ENCODE results near the genes AGRN, C1orf159 and CCNL2.

DNA sequence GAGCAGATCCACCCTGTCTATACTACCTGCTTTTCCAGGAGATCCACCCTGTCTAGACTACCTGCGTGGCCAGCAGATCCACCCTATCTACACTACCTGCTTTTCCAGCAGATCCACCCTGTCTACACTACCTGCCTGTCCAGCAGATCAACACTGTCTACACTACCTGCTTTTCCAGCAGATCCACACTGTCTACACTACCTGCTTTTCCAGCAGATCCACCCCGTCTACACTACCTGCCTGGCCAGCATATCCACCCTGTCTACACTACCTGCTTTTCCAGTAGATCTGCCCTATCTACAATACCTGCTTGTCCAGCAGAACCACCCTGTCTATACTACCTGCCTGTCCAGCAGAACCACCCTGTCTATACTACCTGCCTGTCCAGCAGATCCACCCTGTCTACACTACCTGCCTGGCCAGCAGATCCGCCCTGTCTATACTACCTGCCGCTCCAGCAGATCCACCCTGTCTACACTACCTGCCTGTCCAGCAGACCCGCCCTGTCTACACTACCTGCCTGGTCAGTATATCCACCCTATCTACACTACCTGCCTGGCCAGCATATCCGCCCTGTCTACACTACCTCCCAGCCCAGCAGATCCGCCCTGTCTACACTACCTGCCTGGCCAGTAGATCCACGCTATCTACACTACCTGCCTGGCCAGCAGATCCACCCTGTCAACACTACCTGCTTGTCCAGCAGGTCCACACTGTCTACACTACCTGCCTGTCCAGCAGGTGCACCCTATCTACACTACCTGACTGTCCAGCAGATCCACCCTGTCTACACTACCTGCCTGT lies 103.6 kb upstream of the SAMD11 start:
- PRO-cap: no peak

DNA sequence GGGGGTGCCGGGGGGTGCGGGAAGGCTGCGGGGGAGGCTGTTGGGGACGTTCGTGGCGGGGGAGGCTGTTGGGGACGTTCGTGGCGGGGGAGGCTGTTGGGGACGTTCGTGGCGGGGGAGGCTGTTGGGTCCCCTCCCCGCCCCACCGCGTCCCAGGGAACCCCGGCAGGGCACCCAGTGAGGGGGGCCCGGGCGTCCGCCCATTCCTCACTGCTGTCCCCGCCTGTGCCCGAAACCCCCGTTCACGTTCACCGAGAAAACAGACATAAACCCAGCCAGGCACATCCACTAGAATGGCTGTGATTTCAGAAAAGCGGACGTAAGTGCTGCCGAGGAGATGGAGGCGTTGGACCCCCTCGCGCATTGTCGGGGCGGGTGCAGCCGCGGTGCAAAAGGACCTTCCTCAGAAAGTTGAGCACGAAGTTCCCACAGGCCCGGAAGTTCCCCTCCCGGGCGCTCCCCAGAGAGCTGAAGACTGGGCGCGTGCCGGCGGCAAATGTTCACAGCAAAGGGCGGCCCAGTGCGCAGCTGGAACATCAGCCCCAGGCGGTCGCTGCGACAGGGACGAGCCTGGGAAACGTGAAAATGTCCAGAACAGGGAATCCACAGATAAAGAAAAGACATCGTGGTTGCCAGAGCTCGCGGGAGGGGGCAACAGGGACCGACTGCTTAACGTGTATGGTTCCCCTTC lies 18.6 kb upstream of the SAMD11 start:
- PRO-cap: no peak

DNA sequence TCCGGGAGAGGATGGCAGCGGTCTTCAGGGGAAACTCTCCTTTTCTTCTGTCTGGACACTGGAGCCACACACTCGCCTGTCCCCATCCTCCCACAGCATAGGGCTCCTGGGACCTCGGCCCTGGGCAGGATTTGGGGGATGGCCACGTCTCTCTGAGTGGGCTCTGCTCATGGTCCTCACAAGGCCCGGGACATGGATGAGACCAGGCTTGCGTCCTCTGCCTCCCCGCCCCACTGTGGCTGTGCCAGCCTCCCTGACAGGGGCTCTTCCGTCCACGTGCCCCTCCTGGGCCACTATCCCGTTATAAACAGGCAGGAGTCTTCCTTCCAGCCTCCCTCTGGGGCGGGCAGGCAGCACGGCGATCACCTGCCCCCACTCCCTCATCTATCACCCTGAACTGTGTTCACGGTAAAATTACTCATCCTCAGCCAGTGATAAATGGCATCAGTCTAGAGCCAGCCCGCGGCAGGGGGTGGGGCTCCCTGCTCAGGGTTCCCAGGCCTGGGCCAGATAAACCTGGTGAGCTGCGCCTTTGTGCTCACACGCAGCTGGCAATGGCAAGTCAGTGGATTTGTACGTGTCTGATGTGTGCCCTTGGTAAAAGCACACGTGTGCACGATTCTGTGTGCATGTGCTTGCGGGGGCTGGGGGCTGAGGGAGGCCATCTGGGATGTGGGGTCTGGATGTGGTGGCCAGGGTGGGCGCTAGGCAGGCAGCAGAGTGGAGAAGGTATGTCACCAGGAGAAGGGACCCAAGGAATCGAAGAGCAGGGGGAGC lies 12.6 kb upstream of the SAMD11 start:
- PRO-cap: no peak

DNA sequence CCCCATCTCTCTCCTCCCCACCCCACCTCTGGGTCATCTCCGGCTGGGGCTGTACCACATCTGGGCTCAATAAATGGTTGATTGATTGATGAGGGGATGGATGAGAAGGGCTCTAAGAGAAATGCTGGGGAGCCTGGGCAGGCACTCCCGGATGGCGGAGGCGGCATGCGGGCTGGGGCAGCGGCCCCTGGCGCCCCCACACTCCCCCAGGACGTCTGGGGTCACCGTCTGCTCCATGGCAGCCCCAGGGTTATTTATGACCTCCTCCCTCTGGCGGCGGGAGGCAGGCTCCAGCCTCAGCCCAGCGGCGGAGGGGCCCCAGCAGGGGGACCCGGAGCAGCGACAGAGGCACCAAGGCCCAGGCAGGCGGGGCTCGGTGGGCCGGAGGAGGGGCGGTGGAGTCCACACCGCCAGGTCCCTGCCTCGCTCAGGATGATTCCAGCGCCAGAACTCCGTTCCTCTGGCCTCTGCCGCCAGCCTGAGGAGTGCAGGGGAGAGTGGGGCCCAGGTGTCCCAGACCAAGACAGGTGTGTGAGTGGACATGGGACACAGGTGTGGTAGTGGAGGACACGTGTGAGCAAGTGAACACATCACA lies 2.7 kb upstream of the SAMD11 start:
- PRO-cap: no peak

GRCh38 chr1:924403-925521 lies 1.0 kb downstream of the SAMD11 start:
- PRO-cap: no peak

DNA sequence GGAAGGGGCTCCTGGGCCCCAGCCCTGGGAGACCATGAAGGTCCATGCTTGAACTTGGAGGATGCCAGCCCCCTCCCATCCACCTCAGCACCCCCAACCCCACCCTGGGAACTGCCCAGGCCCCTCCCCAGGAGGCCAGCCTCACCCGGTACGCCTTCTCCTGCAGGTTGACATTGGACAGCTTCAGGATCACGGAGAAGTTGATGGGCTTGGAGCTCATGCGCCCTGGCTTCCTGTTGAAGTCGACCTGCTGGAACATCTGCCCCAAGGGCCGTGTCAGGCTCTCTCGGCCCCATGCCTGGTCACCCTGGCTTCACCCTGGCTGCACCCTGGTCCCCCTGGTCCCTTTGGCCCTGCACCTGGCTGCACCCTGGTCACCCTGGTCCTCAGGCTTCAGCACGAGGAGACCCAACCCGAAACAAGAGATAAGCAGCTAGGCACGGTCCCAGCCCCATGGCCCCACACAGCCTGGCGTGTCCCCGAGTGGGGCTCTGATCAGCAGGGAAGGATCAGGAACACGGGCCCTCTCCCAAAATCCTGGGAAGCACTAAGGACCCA lies 10.6 kb downstream of the NOC2L start:
- PRO-cap: no peak

- PRO-cap: no peak
Measured at GRCh38 chr1:959694-960271, 601 bp upstream of the KLHL17 start.

DNA sequence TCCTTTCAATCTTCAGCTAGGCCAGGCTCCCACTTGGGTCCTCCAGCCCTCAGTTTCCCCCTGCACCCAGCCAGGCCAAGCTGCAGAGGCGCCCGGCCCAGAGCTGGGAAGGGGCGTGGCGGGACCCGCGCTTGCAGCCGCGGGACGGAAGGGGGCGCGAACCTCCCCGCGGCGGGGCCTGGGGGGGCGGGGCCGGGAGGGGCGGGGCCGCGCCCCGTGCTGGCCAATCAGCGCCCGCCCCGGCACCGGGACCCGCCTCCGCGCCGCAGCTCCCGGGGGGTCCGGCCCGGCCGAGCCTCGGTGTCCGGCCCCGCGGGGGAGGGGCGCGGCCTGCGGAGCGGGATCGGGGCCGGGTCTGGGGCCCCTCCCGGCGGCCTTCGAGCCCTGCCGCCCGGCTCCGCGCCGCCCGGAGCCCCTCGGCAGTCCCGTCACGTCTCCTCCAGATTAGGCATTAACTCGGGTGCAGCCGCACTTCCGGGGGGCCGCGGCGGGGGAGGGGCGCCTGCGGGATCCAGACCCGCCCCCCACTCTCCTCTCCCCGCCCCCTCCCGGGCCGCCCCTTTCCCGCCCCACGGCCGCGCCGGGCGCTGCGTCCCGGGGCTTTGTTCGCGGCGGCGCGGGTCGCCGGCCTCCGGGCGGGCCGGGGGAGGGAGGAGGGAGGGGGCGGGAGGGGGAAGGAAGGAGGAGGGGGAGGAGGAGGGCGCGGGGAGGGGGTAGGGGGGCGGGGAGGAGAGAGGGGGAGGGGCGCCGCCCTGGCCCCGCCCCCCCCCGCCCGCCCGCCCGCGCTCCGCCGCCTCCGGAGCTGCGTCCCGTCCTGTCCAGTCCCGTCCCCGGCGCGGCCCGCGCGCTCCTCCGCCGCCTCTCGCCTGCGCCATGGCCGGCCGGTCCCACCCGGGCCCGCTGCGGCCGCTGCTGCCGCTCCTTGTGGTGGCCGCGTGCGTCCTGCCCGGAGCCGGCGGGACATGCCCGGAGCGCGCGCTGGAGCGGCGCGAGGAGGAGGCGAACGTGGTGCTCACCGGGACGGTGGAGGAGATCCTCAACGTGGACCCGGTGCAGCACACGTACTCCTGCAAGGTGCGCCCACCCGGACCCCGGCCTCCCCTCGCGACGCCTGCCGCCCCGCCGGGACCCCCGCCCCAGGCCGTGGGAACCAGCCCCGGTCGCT lies at the start of gene AGRN:
Gene AGRN (plus strand): TSS at position 821 of the 1,165 bp plus-strand sequence.
- PRO-cap: bidirectional peak, plus-strand start at position 422 of the sequence, minus-strand start at position 453 of the sequence

DNA sequence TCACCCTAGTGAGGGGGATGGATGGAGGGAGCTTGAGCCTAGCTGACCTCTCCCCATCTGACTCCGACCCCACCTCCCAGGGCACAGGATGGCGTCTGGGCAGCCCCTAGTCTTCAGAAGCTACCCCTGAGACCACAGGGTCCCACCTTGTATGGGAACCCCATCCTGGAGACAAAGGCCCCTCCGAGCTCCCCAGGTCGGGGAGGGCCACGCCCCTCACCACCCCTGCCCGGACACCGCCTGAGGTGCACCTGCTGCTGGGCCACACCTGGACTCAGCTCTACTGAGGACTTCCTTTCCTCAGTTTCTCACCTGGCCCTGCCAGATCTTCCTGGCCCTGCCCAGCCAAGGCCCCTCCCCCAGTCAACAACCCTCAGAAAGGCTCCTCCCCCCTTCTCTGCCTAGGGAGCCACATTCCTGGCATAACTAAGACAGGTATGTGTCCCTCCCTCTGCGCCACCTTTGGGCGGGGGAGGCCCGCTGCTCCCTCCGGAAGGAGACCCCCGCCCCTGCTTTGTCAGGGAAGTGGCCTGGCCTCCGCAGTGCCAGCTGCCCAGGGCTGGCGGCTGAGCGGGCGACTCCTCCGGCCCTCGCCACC lies 4.6 kb downstream of the AGRN start:
- PRO-cap: no peak

DNA sequence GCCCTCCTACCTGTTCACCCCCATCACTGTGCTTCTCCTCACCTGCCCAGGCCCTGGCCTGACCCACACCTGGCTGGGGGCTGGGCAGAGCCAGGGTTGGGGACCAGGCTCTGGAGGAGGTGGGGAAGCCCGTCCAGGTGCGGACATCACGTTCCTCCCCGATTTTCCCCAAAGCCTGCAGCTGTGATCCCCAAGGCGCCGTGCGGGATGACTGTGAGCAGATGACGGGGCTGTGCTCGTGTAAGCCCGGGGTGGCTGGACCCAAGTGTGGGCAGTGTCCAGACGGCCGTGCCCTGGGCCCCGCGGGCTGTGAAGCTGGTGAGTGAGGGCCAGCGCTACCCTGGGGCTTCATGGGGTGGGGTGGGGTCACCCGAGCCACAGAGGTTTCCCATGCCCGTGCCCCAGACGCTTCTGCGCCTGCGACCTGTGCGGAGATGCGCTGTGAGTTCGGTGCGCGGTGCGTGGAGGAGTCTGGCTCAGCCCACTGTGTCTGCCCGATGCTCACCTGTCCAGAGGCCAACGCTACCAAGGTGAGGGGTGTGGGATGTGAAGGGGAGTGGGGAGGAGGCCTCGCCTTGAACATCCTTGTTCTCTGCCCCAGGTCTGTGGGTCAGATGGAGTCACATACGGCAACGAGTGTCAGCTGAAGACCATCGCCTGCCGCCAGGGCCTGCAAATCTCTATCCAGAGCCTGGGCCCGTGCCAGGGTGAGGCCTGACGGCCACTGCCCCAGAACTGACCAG lies 25.8 kb downstream of the AGRN start:
- PRO-cap: no peak

GRCh38 chr1:1055967-1056117 lies 18.3 kb downstream of the RNF223 start:
- PRO-cap: no peak

DNA sequence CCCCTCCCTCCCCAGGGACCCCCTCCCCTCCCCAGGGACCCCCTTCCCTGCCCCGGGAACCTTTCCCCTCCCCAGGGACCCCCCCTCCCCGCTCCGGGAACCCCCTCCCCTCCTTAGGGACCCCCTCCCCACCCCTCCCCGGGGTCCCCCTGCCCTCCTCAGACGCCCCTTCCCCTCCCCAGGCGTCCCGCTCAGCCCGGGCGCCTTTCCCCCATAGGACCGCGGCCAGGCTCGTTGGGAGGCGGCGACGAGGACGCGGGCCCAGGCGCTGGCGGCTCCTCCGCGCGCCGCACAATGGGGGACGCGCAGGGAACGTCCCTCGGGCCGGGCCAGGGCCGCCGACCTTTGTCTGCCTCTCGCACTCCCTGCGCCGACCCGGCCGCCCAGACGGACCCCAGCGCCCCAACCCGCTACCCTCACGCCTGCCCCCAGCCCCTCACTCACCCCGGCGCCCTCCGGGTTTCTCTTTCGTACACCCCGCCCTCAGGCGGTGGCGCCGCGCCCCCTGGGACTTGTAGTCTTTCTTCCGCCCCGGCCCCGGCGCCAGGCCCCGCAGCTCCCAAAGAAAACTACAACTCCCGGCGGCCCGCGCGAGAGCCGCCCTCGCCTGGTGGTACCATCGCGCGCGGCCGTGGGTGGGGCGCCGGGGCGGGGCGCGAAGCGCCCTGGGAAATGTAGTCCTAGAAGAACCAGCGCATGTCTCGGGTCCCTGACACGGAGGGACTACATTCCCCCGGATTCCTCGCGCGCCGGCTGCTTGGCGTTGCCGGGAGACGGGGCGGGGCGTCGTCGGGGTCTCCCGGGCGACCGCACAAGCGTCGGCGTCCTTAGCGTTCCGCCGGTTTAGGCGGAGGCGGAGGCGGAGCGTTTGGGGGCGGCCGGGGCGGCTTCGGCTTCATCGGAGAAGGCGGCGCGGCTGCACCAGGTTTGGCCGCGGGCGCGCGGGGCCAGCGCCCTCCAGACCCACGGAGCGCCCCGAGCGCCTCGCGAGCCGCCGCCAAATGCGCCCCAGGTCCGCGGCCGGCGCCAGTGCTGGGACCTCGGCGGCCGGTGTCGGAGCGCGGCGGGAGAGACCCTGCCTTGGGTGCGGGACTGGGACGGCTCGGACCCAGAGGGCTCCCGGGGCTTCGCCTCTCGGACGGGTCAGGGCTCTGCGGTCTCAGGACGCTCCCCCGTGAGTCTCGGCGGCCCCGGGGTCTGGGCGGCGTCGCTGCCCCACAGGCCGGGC lies at the start of gene C1orf159:
Gene C1orf159 (minus strand): TSS at position 474 of the 1,228 bp plus-strand sequence.
- PRO-cap: unidirectional peak, minus-strand start at position 417 of the sequence; unidirectional peak, minus-strand start at position 442 of the sequence

GRCh38 chr1:1169555-1169988 lies 4.1 kb upstream of the TTLL10 start:
- PRO-cap: no peak

DNA sequence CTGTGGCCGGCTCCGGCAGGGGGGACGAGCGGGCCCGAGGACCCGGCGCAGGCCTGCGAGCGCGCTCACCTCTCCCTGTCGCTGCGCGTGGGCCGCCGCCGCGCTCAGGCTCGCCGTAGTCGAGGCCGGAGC lies 191 bp downstream of the UBE2J2 start:
- PRO-cap: no peak

GRCh38 chr1:1274573-1275137 lies 1.0 kb upstream of the UBE2J2 start:
- PRO-cap: no peak

- PRO-cap: bidirectional peak, plus-strand start at chr1:1349570, minus-strand start at chr1:1349380; bidirectional peak, plus-strand start at chr1:1349782, minus-strand start at chr1:1349715
Measured at GRCh38 chr1:1349522-1350187, 437 bp upstream of the DVL1 start.

GRCh38 chr1:1354581-1355382 lies 3.6 kb downstream of the MXRA8 start:
- PRO-cap: no peak

DNA sequence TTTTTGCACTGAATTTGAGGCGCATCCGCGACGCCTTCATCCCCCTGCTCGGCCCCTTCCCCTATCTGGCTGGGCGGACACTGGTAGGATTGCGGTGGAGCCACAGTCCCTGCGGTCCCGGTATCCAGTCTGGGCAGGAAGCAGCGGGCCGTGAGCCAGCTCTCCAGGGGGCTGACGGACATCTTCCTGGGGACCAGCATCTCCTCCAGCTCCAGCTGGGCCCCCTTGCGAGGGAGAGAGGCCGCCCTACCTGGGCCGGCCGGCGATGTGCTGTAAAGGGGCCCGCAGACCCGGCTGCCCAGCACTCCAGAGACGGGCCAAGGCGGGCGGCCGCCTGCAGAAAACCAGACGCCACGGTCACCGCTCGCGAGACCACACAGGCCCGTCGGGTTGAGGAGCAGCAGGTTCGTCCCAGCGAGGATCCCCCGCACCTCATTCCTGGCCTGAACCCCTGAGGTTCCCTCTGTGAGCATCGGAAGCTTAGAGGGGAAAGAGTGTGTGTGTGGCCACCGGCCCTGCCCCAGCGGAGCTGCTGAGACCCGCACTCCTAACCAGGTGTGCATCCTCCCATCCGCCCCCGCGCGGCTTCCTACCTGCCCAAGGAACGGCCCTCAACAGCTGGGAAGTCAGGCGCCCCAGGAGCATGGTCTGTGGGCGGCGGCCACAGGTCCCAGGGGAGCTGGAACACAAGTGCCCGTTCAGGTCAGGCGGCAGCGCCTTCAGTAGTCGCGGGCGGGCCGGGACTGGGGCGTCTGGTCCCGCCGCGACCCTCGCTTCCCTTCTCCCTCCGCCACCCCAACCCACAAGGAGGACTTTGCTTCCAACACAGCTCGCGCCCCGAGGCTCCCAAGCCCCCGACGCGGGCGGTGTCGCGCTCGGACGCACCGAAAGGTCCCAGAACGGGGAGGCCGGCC lies 638 bp downstream of the AURKAIP1 start:
- PRO-cap: no peak

GRCh38 chr1:1399038-1399442 lies at the start of gene CCNL2:
Gene CCNL2, minus strand, starts transcription at chr1:1399335.
- PRO-cap: bidirectional peak, plus-strand start at chr1:1399552, minus-strand start at chr1:1399314

DNA sequence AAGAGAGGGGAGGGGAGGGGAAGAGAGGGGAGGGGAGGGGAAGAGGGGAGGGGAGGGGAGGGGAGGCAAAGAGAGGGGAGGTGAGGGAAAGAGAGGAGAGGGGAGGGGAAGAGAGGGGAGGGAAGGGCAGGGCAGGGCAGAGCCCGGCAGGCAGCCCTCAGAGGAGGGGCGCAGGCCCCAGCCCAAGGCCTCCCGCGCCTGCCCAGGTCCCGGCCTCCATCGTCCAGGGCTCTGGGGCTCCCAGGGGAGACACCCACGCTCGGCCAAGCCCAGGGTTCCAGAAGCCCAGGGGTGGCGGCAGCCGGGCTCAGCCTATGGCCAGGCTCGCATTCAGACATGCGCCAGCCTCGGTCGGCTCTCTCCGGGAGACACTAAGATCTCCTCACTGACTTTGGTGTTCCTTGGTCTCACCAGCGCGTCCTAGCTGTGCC lies 2.4 kb downstream of the TMEM88B start:
- PRO-cap: no peak

Data from natural killer cell (primary cell).